Myometrial cell (primary cell): ENCODE data around the genes ALKAL2 and TMEM18.

DNA sequence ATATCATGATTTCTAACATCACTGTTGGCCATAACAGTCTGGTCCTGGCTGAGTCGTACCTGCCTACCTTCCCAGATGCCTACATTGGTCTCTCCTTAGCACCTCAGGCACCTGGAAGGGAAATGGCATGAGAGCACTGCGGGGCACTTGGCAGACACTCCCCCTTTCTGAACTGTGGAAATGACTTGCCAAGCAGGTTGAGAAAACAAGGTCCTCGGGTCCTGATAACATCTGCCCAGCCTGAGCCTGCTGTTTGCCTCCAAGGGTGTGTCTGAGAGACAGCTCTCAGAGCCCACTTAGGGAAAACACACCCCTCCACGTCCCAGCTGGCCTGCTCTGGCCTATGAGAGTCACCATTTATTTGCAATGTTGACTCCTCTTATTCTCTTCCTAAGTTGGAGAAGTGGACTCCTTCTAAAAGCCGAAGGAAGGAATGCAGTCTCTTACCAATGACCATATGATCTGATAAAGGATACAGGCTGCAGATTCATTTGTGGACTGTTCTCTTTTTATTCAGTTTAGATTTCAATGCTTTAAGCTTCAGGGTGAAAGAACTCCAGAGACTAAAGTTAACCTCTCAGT, 10.4 kb downstream of the FAM110C start:
- RAMPAGE, long total RNA = no peak

- RAMPAGE, long total RNA = no peak
Measured at GRCh38 chr2:175492-176331, 88.1 kb downstream of the SH3YL1 start.

- RAMPAGE, long total RNA = no peak
Measured at GRCh38 chr2:287500-288517, at the start of gene ALKAL2. Gene ALKAL2 (minus strand): TSS chr2:288091.

DNA sequence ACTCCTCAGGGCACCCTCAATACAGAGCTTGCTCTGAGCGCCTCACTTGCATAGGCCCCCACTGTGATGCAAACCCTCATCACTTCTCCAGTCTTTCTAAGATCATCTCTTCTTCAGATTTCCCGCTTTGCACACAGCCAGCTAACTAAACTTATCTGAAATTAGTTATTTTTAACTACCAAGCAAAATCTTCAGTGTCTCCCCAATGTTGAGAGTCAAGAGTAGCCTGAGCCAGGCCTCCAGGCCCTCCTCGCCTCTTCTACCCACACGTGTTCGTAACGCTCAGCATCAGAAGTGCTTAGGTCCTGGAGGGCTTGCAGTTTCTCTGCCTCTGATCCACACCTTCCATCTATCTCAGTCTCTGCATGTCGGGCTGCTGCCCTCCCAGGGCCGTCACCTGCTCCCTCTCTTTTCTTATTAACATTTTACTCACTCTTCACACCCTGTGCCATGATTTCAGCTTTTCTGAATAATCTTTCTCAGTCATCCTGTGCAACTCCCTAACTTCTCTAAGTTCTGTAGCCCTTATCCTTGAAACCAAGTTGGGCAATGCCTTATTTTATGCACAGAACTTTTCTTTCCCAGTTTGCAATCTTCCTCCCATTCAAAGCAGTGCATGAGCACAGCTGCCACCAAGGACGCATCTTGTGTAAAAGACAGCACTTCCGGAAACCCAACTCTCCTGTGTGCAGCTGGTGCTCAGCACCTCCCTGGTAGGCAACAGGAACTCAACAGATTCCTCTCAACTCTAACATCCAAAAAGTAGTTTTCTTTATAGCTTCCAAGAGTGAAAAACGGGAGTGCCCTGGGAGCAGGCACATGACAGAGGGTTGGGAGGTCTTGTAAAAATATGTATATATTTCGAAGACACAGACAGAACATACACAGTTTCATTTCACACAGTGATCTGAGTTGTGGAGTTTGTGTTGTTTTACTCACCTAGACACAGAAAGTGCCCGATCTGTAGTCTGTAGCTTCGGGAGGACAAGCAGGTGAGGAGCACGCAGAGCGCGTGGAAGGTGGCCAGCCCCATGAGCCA, 2.3 kb downstream of the TMEM18 start:
- RAMPAGE, long total RNA = no peak

- RAMPAGE, long total RNA = start-site peak on the minus strand at chr2:677366-677421, 305 and 860 reads in 2 replicates
Measured at GRCh38 chr2:676600-677627, at the start of gene TMEM18. Gene TMEM18 (minus strand): TSS chr2:677406.

GRCh38 chr2:868739-869861, 81.5 kb upstream of the SNTG2 start:
- RAMPAGE, long total RNA = no peak

DNA sequence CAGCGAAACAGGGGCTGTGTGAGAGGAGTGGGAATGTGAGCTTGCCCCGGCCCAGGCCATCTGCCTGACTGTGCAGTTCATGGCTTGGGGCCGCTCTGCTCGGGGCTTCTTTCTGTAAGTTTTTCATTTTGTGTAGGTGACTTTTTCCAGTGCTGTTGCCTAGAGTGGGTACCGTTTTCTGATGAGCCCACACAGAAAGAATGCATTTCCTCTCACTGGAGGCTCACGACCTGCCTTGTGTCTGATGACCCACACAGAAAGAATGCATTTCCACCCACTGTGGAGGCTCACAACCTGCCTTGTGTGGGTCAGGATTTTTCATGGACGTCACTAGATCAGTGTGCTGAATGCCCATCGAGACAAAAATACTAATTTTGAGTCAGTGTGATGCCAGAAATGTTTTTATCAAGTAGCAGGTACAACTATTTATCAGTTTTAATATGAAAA, 104.6 kb downstream of the SNTG2 start:
- RAMPAGE, long total RNA = no peak

GRCh38 chr2:1591767-1592446, 152.4 kb downstream of the PXDN start:
- RAMPAGE, long total RNA = no peak

GRCh38 chr2:1600767-1601408, 143.4 kb downstream of the PXDN start:
- RAMPAGE, long total RNA = no peak

GRCh38 chr2:1613596-1614332, 130.6 kb downstream of the PXDN start:
- RAMPAGE, long total RNA = no peak

GRCh38 chr2:1643360-1643772, 100.9 kb downstream of the PXDN start:
- RAMPAGE, long total RNA = no peak

DNA sequence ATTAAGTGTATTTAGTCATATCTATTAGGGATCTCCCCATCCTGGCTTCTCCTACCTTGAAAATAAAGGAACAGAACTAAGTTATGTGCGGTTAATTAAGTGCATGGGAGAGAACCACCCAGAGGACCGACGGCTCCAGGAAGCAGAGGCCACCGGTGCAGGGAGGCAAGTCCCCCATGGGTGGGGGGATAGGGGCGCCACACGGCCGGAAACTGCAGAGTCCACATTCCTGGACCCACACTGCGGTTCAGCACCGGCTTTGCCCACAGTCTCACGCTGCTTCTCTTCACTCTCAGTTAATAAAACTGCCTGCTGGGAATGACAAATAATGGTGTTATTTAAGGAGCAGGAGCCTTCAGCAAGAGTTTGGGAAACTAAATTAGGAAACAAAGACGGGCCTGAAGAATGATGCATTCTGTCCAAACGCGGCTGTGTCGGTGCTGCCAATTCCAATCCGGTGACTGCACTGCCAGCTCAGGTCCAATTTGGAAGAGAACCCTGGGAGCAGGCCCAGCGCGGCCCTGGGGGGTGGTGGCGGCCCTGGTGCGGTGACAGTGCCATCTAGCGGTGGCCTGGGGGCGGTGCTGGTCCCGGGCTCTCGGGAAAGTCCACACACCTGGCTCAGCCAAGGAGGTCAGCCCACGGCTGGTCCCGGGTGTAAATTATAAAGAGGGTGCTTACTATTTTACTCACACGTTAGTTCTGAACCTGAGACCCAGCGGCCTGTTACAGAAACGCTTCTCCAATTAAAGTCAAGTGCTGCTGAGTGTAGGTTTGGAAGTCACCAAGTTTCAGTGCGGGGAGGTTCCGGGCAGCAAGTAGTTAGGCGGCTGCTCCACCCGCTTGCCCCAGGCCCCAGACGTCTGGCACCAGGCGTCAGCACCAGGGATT, 73.1 kb upstream of the PXDN start:
- RAMPAGE, long total RNA = no peak

DNA sequence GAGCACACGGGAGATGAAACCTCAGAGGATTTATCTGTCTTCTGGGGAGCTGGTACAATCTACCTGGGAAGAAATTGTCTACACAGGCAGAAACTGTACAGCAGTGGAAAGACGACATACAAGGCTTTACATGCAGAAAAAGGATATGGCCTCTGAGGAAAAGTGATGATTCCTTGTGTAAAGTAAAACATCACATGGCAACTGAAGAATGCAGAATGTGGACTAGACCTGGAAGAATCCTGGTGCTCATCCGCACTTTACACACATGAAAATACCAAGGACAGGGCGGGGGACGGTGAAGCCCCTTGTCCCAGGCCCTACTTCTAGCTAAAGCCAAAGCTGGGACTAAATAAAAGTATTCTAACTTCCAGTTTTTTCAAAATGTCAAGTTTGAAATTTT, 215.8 kb upstream of the PXDN start:
- RAMPAGE, long total RNA = no peak

DNA sequence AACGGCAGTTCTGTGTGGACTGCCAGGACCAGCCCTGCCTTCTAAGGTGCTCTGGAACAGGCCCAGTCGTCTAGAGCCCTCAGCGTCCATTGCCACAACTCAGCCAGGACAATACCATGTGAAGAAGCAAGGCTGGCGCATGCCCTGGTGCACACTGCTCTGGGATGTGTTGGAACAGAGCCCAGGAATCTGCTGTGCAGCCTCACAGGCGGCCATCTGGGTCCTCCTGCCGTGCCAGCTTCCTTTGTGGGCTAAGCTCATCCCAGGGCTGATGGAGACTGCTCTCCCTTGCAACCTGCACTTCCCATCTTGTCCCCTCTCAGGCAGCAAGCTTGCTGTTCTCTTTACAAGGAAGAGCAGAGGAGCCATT, 246.4 kb upstream of the PXDN start:
- RAMPAGE, long total RNA = no peak

DNA sequence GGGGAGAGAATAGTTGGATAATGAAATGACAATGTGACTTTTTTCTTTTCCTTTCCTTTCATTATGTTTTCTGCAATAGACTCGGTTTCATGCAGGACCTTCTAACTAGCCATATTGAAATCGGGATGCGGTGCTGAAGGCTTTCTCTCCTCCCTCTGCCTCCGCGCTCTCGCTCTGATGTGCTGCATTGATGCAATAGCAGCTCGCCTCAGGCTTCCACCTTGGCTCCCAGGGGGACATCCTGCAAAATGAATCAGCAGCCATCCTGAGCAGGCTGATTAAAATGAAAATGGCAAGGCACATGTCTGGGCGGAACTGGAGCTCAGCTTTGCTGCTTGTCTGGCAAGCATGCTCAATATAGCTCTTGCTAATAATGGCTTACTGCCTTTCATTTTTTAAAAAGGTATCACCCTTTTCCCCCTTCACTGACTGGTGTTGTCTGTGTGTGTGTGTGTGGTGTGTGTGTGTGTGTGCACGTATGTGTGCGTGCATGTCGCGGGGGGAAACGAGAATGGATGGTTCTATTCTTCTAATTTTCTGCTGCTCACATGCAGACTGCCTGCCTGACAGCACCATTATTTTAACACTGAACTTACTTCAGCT, 853 bp upstream of the MYT1L start:
- RAMPAGE, long total RNA = no peak

- RAMPAGE, long total RNA = no peak
Measured at GRCh38 chr2:3309801-3310390, 67.7 kb downstream of the EIPR1 start.

DNA sequence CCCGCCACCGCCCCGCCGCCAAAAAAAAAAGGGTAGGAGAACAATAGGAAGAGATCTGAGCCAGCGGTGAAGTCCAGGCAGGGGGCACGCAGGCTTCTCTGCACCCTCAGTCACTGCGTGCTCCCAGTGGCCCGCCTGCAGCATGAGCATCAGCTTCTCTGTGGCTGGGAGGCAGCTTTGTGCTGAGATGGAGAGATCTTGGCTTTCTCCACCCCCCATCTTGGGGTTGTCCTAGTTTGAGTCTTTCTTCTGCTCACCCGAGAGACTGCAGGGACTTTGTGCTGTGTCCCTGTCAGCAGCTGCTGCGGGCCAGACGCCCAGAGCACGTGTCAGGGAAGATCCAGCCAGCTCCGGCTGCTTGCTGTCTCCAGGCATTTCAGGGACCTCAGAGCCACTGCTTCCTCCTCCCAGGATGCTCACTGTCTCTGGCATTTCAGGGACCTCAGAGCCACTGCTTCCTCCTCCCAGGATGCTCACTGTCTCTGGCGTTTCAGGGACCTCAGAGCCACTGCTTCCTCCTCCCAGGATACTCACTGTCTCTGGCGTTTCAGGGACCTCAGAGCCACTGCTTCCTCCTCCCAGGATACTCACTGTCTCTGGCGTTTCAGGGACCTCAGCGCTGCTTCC, 20.4 kb downstream of the TRAPPC12 start:
- RAMPAGE, long total RNA = no peak

GRCh38 chr2:3469636-3470773, 49.3 kb downstream of the ADI1 start:
- RAMPAGE, long total RNA = no peak

- RAMPAGE, long total RNA = no peak
Measured at GRCh38 chr2:3472293-3473265, 46.8 kb downstream of the ADI1 start.

GRCh38 chr2:3557282-3557481, 951 bp downstream of the RNASEH1 start:
- RAMPAGE, long total RNA = no peak